ENCODE results near the genes OR5H6 and ABI3BP.

- PRO-cap, result no peak
Measured at GRCh38 chr3:86468446-86468825, 522.5 kb downstream of the VGLL3 start.

- PRO-cap, result no peak
Measured at GRCh38 chr3:86968545-86969202, 22.3 kb downstream of the VGLL3 start.

GRCh38 chr3:86987077-86987833 is 3.7 kb downstream of the VGLL3 start:
- PRO-cap, result no peak

DNA sequence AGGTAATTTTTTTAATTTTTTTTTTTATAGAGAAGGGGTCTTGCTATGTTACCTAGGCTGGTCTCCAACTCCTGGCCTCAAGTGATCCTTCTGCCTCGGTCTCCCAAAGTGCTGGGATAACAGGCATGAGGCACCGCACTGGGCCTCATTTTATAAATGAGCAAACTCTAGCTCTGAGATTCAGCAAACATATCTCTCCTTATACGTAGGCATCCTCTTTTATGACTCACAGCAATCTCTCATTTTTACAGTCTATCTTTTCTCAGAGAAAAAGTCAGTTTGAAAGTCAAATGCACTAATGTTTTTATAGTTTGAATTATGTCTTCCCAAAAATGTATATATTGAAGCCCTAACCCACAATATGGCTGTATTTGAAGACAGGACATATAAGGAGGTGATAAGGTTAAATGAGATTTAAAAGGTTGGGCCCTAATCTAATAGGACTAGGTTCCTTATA is 1.2 kb upstream of the VGLL3 start:
- PRO-cap, result no peak

GRCh38 chr3:89699138-89699695 is 591.8 kb downstream of the EPHA3 start:
- PRO-cap, result no peak

- PRO-cap, result no peak
Measured at GRCh38 chr3:97875738-97876621, 54.2 kb downstream of the CRYBG3 start.

DNA sequence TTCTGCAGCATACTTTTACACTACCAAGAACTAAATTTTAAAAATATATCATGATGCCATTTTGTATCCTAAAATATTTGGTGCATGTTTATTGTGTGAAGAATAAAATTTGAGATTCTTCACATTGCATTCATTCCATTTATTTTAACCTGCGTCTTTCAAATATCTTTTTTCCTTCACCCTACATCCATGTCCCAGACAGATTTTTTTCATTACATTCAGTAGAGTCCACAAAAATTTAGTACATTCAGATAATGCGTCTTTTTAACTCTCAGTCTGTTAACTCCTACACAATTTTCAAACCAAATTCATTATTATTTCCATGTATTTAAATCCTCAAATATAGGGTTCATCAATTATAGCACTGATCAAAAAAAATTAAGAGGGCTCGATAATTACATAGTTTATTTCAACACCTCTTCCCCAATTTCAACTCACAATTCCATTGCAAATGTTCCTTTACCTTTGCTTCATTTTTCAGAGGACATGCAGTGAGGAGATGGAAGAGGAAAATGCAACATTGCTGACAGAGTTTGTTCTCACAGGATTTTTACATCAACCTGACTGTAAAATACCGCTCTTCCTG is at the start of gene OR5H6:
OR5H6 (plus strand) TSS at position 411 of the 586 bp plus-strand sequence.
- PRO-cap, result no peak

GRCh38 chr3:98521274-98521847 is 1.3 kb downstream of the CLDND1 start:
- PRO-cap, result no peak

- PRO-cap, result no peak
Measured at GRCh38 chr3:98525418-98525923, 2.8 kb upstream of the CLDND1 start.

DNA sequence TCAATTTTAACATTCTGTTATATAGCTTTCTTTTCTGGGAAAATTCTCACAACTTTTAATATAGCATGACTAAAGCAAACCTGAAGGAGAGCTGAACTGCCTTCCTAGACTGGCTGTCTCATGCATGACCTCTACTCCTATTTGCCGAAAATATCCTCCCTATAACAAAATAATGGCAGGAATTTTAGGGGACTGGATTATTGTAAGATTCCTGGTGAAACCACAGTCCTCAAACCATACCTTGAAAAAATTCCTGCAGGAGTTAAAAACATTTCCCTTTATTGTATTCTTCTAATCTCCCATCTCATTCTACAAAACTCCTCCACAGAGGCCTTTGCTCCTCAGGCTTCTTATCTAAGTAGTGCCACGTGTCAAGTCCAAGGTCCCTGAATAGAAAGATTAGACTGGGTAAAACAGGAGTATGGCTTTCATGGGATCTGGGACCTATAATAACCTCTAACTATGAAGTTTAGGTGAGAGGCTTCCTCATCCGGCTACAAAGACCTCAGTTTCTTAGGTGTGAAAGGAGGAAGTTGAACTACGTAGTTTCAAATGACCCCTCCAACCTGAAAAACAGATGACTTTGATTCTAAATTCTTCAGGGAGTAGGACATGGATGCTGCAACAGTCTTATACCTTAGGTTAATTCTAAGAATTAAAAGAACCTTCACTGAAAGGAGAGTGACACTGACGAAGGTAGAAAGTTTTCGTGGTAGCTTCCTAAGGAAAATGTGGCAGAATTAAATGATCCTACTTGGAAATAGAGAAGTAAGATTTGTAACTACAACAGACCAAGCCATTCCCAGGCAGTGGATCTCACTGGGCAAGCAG is 20.0 kb downstream of the GPR15 start:
- PRO-cap, result no peak

DNA sequence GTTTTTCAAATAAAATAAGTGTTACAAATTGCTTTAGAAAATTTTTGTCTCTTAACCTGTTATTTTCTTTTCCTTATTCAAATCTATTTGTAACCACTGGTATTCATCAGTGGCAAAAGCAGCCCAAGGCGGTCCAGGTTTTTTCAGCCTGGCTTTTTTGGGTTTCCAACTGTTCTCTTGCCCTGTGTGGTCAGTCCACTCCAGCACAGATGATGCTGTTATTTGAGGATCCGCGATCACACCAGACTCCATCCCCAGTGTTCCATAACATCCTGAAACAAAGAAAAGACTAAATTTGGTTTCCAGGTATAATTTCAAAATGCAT is 56.0 kb downstream of the ST3GAL6 start:
- PRO-cap, result no peak

DNA sequence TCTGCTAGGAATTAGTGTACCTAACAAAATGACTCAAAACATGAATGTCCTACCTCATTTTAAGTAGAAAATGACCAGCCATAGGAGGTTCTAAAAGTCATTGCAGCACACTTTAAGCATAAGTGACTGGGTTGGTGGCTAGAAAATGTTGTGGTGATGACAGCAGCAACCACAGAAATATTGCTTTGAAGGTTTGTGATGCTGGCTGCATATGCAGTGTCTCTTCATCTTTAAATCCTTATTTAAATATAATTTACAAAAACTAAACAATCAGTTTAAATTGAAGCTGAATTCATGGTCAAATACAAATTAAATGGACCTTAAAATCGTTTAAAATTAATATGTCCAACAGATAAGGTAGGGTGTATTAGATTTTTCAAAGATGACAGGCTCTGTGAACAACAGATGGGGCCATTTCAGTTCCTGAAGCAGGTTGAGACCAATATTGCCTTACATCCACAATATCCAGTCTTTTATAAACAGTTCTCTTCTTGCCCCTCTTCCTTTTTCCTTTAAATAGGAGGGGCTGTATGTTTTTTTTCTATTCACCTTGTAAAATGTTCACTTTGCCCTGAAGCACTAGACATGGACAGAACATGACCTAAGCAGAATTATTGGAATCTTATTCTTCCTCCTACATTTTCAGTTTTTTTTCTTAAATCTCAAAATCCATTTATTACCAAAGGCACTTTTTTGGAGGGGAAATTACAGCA is 55.5 kb downstream of the CMSS1 start:
- PRO-cap, result no peak

DNA sequence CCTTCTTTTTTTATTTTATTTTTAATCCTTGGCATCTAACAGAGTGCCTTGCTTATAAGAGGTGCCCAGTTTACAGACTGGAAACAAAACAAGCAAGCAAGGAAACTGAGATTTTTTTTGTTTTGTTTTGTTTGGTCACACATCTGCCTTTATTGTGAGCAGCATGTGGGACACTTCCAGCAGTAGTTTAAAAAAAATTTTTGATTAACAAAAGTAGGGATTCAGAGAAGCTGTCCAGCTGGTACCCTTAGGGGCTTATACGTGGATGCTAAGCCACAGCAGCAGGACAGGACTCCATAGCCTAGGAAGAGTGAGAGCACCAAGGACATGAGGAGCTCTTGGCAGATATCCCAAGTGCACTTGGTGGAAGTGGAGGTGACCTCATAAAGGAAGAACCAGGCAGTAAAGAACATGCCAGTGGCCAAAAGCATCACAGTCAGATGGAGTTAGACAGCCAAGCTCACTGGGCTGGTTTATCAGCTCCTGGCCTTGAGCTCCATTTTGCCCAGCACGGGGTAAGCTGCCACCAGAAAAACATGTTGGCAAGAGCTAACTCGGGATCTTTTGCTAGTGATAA is 107.8 kb downstream of the CMSS1 start:
- PRO-cap, result no peak

GRCh38 chr3:100073879-100074434 is 40.3 kb downstream of the FILIP1L start:
- PRO-cap, result bidirectional peak, plus-strand start at chr3:100074175, minus-strand start at chr3:100074209; bidirectional peak, plus-strand start at chr3:100074277, minus-strand start at chr3:100074246

- PRO-cap, result no peak
Measured at GRCh38 chr3:100377620-100377906, 23.3 kb downstream of the TOMM70 start.

GRCh38 chr3:100521328-100522106 is 29.1 kb downstream of the TMEM45A start:
- PRO-cap, result no peak

- PRO-cap, result no peak
Measured at GRCh38 chr3:100982580-100983114, 10.6 kb downstream of the ABI3BP start.

GRCh38 chr3:100993111-100993760 is at the start of gene ABI3BP:
TSS of gene ABI3BP (minus strand) at chr3:100993421.
- PRO-cap, result no peak

- PRO-cap, result bidirectional peak, plus-strand start at chr3:101512586, minus-strand start at chr3:101512302
Measured at GRCh38 chr3:101512117-101512377, 965 bp downstream of the SENP7 start.

DNA sequence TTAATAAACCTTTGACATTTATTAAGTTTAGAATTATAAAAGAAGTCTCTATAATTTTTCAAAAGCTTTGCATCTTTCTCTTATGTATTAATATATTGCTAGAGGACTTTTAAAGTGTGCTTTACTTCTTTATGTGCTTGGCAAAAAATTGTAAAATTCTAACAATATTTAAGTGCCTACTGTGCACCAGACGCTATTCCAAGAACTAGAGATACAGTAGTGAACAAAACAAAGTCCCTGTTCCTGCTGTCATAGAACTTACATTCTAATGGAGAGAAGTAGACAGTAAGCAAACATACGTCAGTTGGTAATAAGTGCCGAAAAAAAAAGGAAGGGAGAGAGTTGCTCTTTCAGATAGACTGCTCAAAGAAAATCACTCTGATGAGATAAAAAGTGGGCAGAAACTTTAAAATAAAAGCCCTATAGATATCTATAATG is 4.9 kb upstream of the SENP7 start:
- PRO-cap, result no peak

Data from neural crest cell (in vitro differentiated cells).